Pulmonary artery (tissue), 1 donor: ENCODE results near the genes MELK and FBXO10.

GRCh38 chr9:36162924-36164234 lies 5.8 kb upstream of the CCIN start:
- PRO-cap = no peak

DNA sequence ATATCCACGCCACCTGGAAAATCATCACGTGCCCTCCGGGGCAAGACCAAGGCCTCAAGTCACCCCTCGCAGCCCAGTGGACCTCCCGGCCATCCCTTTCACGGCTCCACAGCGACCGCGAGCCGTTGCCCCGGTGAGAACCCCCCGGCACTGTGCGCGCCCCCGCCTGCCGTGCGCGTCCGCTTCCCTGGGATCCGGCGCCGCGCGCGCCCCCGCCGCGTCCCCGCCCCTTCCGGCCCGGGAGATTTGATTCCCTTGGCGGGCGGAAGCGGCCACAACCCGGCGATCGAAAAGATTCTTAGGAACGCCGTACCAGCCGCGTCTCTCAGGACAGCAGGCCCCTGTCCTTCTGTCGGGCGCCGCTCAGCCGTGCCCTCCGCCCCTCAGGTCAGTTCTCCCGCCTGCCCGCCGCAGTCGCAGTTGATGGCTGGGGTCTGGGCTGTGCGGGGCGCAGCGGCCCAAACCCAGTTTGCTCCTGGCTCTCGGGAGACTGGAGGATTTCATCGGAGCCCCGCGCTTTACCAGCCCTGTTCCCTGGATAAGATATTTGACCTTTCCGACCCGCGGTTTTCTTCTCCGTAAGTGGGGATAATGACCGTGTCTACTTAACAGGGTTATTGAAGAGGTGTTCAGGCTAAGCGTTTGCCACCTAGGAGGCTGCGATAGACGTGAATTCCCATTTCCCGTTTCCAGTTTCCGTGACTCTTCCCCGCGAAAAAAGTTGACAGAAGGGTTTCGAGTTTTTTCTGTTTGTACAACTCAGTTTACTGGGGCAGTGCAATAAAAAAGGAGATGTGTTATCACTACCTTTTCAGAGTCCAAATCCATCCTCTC lies at the start of gene MELK:
Gene MELK (plus strand): TSS at position 275 of the 834 bp plus-strand sequence.
- PRO-cap = bidirectional peak, plus-strand start at position 249 of the sequence, minus-strand start at position 152 of the sequence

DNA sequence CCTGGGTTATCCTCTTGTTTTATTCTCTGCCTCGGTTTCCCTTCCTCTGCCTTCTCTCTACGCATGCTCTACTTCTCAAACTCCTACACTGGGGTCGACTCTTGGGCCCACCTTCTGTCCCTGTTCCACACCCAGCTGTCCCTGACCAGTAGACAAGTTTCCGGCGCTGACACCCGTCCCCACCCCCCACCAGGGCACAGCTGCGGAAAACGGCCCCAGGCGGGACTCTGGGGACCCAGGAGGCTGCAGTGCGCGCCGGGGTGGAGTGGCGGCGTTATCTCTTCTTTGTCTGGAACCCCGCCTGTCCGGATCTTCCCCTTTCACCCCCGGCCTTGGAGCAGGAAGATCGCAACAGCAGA lies 4.9 kb downstream of the PAX5 start:
- PRO-cap = no peak

DNA sequence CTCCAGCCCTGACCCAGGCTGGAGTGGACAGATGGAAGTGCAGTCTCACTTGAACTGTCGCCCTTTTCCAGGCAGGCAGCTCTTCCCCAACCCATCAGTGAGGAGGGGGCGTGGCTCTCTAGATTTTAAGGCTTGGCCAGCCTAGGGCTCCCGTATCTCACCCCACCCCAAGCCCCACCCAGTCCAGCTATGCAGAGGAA lies 2.2 kb downstream of the PAX5 start:
- PRO-cap = no peak

DNA sequence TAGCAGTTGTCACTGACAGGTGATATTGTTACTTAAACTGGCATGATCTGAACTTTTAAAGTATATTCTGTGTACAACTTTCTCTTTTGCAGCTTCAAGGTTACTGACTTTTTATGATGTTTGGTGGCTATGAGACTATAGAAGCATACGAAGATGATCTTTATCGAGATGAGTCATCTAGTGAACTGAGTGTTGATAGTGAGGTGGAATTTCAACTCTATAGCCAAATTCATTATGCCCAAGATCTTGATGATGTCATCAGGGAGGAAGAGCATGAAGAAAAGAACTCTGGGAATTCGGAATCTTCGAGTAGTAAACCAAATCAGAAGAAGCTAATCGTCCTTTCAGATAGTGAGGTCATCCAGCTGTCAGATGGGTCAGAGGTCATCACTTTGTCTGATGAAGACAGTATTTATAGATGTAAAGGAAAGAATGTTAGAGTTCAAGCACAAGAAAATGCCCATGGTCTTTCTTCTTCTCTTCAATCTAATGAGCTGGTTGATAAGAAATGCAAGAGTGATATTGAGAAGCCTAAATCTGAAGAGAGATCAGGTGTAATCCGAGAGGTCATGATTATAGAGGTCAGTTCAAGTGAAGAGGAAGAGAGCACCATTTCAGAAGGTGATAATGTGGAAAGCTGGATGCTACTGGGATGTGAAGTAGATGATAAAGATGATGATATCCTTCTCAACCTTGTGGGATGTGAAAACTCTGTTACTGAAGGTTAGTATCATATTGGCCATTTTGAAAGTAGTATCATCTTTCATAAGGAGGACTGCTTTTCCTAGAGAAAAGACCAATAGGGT lies 6.0 kb downstream of the ZCCHC7 start:
- PRO-cap = no peak

GRCh38 chr9:37198208-37198836 lies 77.9 kb downstream of the ZCCHC7 start:
- PRO-cap = no peak

DNA sequence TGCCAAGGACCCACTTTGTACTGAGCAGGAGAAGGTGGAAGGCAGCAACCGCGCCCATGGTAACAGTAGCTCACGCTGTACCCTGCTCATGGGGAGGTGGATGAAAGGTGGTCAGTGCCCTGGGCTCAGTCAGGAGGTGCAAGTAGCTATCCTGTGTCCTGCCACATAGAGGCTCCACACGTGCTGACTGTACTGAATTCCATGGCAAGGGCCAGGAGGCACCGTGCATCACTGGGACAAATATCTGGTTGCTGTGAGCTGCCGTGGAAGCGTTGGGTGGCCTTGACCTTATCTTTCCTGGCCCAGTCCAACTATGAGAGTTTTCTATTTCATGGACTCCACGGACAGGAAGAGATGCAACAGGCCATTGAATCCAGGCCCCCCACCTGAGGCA lies 1.6 kb downstream of the GRHPR start:
- PRO-cap = no peak

GRCh38 chr9:37465865-37466061 lies 513 bp upstream of the ZBTB5 start:
- PRO-cap = bidirectional peak, plus-strand start at chr9:37465973, minus-strand start at chr9:37465790

- PRO-cap = no peak
Measured at GRCh38 chr9:37503578-37504259, 18.0 kb downstream of the POLR1E start.

- PRO-cap = no peak
Measured at GRCh38 chr9:37575388-37575985, 693 bp downstream of the FBXO10 start.

DNA sequence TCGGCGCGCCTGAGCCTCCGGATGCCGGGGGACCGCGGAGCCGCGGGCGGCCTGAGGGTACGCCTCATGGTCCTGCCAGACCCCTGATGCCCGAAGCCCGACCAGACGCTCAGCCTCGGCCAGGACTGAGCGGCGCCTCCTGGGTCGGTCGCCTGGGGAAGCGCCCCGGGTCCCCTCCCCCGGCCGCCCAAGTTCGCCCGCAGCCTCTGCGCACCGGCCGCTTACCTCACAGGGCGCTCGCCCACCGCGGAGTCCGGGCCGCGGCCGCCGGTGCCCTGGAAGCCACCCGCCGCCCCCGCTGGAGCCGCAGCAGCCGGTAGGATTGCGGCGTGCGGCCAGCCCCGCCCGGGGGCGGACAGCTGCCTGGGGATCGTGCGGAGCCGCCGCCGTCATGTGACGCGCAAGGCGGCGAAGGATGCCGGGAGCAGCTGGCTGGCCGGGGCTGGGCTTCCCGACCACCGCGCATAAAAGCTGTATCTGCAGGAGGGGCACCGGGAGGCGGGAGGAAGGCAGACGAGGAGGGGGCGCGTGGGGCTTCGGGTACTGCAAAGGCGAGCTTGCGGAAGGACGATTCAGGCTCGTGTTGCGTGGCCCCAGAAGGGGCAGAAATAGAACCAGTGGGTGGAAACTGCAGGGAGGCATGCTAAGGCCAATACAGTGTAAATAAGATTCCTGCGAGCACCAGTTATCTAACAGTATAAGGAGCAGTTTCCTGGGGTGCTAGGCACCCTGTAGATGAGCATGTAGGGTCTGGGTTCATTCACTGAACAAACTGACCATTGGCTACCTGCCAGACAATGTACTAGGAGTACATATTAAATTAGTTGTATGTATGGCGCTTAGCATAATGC lies at the start of gene FBXO10:
Gene FBXO10 (minus strand): TSS at position 395 of the 851 bp plus-strand sequence.
- PRO-cap = bidirectional peak, plus-strand start at position 403 of the sequence, minus-strand start at position 255 of the sequence

- PRO-cap = no peak
Measured at GRCh38 chr9:37626477-37626798, 24.3 kb upstream of the FRMPD1 start.

DNA sequence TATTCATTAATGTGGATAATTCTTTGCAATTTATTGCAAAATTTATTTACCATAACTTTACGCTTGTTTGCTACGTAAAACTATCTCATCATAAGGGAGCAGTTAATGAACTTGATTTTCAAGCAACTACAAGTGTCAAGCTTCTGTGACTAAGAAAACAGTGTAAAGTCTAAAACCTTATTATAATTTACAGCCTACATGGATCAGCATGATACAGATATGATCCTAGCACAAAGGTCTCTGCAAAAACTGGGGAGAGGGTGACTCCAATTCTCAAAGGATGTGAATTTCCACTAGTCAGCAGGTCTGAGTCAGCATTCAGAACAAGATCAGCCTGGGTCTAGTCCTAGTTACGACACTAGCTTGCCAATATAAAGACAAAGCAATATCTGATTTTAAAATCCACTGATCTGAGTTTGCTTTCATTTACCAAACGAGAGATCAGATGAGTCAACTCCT lies 1.3 kb downstream of the SLC25A51 start:
- PRO-cap = no peak

DNA sequence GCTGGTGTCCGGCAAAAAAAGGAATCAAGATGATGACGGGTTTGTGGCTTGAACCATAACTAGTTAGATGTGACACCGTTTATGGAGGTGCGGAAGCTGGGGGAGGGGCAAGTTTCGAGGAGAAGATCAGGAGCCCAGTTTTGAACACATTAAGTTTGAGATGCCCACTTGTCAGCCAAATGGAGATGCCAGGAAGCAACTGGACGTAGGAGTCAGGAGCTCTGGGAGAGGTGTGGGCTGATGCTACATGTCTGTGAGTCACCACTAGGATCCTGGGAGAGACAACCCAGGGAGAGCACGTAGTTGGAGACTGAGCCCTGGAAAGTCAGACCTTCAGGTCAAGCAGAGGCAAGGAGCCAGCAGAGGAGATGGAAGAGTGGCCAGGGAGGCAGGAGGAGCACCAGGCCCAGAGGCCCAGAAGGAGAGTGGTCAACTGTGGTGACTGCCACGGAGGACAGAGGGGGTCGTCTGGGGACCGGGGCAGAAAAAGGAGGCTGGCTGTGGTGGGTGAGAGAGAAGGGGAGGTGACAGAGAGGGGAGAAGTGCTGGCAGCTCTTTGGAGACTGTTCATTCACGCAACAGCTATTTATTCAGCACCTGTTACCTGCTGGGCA lies 48.9 kb upstream of the SLC25A51 start:
- PRO-cap = no peak

DNA sequence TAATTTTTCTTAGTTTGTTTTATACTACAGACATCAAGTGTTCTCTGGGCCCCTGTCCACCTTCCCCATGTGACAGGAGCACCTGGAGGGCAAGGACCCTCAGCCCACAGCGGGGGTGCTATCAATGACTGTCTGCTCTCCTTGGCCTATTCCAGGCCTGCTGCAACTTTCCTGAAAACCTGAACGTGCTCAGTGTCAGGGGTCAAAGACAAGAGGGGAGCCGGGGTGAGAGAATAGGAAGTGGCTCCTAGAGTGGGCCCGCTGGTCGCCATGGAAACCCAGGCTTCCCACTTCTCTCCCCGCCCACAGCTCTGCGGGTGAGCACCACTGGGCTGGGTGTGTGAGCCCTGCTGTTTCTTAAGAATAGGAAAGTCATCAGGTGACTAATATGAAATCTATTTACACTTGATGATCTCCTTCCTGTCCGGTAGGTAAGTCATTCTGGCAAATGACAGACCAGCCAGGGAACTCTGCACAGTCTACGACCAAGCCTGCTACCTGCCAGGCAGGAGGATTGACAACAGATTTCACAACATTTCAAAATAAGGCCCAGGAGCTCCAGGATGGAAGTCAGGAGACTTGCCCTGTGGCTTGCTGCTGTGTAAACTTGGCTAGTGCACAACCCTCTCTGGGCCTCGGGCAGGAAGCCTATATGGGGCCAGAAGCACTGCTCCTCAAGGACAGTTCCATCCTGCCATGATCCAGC lies 60.9 kb downstream of the SHB start:
- PRO-cap = no peak

GRCh38 chr9:38388851-38389656 lies 3.4 kb upstream of the ALDH1B1 start:
- PRO-cap = bidirectional peak, plus-strand start at chr9:38389150, minus-strand start at chr9:38389018

- PRO-cap = no peak
Measured at GRCh38 chr9:38649705-38650477, 29.5 kb upstream of the ANKRD18A start.

GRCh38 chr9:38706398-38706867 lies 13.5 kb downstream of the FAM240B start:
- PRO-cap = no peak

DNA sequence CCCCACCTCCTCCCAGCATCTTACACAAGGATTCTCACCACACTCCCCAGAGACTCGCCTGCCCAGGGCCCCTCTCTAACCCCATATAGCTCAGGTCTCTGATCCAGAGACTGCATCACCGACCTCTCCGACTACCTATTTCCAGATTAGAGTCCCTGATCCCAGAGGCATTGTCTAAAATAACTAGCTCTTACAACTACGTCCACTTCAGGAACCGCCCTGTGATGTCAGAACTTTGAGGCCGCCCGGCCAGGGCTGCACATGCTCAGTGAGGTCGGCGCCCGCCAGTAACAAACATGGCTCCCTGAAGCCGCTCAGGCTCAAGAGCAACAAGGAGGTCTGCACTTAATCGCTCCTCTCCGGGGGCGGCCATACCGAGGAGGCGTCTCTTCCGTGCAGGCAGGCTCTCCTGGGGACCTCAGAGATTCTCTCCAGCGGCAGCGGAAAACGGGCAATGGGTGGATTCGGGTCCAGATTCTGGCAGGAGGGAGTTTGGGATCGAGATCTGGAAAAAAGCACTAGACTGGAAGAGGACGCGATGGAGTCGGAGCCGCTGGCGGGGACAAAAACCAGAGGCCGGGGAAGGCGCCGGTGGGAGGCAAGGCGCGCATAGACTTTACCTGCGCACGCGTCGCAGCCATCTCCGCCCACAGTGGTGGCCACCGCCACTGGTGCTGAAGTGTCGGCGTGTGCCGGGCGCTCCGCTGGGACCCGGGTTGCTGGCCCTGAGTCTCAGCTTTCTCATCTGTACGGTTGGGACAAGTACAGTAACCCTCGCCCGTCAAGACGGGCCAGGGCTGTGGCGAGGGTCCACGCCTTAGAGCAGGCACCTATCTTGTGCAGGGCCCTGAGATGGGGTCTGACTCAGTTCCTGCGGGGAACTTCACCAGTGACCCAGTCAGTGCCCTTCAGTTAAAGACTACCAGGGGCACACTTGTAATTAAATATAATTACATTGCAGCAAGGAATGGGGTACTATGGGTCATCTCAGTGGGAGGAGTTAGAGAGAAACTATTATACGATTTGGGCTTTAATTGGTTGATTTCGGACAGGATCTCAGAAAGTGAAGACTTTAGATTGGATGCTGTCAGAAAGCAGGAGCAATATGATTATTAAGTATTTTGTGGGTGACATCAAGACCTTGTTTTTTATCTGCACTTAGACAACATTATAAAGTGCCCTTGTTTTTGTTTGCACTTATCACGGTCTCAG lies 454.0 kb downstream of the SPATA31A1 start:
- PRO-cap = no peak

GRCh38 chr9:40497552-40497818 lies 631.0 kb downstream of the FOXD4L6 start:
- PRO-cap = no peak